Colonic mucosa (tissue), 1 donor: ENCODE measurements around a stretch of chr11.

GRCh38 chr11:119319961-119320221 is 3.0 kb upstream of the MCAM start:
- PRO-cap: no peak

DNA sequence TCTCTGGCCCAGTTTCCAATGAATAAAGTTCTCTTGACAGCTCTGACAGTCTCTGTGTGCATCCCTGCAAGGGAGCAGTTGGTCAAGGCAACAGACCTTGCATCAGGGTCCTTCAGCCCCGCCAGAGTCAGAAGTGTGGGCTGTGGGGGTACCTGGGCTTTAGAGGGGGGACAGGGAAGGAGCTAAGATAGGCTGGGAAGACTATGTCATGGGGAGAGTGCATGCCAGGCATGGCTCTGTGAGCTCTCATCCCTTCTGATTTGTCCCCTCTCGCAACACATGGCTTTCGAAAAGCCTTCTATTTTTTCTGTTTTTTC is 2.9 kb downstream of the RNF26 start:
- PRO-cap: no peak

DNA sequence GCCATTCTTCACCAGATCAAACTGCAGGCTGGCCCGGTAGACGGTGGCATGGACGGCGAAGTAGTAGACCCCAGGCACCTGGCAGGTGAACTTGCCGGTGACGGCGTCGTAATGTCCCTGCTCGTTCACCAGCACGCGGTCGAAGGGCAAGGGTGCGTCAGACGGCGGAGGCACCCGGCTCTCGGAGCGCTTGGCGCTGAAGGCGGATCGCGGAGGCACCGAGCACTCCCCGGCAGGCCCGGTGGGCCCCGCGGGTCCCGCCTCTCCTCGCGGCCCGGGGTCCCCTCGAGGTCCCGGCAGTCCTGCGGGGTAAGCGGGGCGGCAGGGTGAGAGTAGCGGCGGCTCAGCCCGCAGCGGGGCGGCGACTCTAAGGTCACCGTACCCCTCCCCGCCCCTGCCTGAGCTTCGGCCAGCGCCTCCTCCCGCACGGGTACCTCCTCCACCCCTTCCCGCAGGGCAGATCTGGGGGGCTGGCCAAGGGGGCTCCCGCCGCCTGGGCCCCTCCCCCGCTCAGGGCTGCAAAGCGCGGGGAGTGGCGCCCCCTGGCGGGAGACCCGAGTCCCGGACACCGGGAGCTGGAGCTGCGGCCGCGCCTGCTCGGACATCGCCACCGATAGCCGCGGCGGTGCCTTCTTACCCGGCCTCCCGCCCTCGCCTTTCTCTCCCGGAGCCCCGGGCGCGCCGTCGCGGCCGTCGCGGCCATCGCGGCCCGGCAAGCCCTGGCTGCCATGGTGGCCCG is 967 bp downstream of the C1QTNF5 start:
- PRO-cap: bidirectional peak, plus-strand start at position 600 of the sequence, minus-strand start at position 369 of the sequence

- PRO-cap: no peak
These were observed 64.8 kb downstream of the NECTIN1 start for GRCh38 chr11:119664008-119664807.

DNA sequence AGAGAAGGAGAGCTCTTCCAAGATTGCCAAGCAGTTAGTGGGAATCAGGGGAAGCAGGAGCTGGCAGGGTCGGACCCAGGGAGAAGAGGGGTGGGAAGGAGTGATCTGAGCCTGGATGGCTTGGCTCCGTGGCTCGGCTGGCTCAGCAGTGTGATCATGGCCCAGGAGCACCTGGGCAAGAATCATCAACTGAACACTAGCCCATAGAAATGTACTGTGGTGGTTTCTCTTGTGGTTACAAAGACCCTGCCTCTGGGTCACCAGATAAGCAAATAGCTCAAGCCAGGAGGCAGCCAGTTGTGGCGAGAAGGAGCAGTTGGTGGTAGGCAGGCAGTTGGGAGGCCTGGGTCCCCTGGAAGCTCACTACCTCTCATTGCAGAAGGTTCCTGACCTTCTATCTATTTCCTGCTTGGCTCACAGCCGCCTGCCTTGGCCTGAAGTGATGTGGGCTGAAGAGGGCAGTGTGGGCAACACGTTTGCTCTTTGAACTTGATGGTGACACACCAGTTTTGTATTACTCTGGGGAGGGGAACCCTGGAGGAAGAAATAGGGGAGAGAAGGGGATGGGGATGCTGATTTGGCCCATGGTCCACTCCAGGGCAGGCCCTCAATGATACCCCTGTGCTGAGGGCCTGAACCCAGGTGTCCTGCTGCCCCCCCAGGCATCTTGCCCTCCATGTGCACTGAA is 34.7 kb downstream of the NECTIN1 start:
- PRO-cap: no peak

GRCh38 chr11:119722016-119722455 is 7.0 kb downstream of the NECTIN1 start:
- PRO-cap: no peak

- PRO-cap: no peak
These were observed 113.9 kb downstream of the TRIM29 start for GRCh38 chr11:120024084-120024359.

GRCh38 chr11:120168639-120169488 is 31.0 kb upstream of the TRIM29 start:
- PRO-cap: unidirectional peak, minus-strand start at chr11:120169216

DNA sequence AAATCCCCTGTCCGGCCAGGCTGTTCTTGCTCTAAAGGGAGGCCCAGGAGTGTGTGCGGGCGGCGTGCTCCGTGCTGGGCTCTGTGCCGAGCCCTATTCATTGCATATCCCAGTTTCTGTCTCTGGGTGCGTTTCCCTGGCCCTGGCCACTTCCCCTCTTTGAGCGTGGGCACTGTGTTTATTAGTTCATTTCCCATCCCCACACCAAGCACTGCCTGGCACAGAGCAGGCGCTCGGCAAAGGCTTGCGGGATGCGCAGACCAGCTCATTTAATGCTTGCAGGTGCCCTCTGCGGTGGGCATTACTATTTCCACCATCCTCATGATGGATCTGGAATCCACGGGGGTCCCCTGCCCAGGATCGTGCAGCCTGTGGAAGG is 31.6 kb upstream of the TRIM29 start:
- PRO-cap: no peak

GRCh38 chr11:120185052-120186029 is 25.5 kb upstream of the OAF start:
- PRO-cap: bidirectional peak, plus-strand start at chr11:120185296, minus-strand start at chr11:120185157; unidirectional peak, minus-strand start at chr11:120185528

DNA sequence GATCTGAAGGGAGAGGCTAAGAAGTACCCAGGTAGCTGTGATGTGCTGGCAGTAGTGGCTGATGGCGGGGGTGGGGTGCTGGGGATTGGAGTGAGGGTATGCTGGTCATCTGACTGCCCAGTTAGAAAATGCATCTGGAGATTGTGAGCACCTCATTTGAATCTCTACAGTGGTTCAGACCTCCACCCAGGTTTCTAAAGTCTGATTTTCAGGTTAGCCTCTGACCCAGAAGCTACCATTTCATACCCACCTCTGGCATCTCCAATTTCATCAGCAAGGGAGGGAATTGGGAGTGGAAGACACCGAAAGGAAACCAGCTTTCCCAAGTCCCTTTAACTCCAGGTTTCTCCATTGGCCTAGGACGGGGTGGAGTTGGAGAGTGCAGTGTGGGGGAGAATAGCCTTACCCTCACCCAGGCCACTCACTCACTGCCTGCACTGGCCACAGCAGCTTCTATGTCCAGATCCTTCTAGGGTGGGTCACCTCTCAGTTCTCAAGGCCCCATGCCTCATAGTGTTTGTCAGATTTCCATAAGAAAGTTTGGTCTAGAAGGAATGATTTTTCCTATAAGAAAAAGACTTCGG is 2.5 kb downstream of the OAF start:
- PRO-cap: bidirectional peak, plus-strand start at position 51 of the sequence, minus-strand start outside the sequence

DNA sequence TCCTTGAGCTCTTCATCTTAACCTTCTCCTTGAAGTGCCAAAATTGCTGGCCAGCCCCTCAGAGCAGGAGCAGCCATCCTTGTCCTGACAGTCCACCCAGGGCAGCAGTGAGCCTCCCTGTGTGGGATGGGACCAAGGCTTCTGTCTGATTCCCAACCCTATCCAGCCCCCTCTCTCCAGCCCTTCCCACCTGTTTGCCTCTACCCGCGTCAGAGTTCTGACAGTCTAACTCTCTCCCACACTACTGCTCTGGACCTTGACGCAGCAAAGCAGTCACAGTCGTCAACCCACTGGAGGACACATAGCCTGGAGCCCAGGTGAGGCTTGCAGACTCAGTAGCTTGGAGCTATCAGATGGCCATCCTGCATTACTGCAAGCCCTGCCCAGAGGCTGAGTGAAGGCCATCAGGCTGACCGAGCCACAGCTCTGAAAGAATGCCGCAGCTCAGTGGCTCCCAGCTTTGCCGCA is 3.7 kb downstream of the OAF start:
- PRO-cap: no peak

- PRO-cap: no peak
These were observed 8.8 kb downstream of the OAF start for GRCh38 chr11:120219327-120220371.

DNA sequence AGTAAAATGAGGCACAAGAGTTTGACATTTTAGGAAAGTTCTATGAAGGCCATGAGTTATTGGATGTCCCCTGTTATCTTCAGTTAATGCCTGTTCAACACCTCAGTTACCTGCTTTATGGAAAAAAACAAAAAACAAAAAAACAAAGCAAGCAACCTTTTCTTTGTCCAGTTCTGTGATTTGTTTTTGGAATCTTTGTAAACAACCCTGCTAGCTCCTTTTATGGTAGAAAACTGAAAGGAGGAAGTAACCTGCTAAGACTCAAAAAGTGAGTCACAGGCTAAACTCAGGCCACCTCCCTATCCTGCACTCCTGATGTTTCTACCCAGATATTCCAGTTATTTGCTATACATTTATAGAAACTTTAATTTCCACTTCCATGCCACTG is 20.6 kb upstream of the TLCD5 start:
- PRO-cap: unidirectional peak, plus-strand start at position 289 of the sequence

GRCh38 chr11:120310557-120311363 is 14.3 kb upstream of the TLCD5 start:
- PRO-cap: no peak

DNA sequence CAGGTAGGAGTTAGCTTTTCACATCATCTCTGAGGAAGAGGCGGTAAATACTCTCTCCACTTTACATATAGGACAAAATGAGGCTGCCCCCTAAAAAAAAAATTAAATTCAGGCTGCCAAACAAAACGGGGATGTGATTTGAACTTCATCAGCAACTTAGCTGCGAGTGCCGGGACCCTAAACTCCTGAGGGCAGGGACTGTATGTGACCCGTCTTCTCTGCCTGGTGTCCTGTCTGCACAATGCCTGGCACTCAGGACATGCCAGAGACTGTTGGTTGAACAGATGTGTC is 194.7 kb upstream of the TBCEL start:
- PRO-cap: no peak

DNA sequence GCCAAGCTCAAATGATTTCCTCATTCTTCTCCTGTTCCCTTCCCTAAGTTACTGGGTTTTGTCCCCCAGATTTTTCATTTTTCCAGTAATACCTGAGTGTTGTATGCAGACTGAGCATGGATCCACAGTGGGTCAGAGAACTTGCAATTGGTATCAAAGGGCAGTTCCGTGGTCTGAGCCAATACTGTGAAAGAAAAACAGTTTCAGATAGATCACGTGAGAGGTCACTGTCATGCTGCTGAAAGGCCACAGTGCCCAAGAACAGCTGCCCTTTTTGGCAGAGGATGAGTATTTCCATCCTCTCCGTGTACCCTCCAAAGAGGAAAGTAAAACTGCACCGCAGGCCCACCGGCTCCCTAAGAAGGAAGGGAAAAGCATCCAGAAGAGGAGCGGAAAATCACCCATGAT is 73.0 kb upstream of the TBCEL start:
- PRO-cap: no peak

GRCh38 chr11:121246415-121247024 is 46.1 kb upstream of the SC5D start:
- PRO-cap: no peak

DNA sequence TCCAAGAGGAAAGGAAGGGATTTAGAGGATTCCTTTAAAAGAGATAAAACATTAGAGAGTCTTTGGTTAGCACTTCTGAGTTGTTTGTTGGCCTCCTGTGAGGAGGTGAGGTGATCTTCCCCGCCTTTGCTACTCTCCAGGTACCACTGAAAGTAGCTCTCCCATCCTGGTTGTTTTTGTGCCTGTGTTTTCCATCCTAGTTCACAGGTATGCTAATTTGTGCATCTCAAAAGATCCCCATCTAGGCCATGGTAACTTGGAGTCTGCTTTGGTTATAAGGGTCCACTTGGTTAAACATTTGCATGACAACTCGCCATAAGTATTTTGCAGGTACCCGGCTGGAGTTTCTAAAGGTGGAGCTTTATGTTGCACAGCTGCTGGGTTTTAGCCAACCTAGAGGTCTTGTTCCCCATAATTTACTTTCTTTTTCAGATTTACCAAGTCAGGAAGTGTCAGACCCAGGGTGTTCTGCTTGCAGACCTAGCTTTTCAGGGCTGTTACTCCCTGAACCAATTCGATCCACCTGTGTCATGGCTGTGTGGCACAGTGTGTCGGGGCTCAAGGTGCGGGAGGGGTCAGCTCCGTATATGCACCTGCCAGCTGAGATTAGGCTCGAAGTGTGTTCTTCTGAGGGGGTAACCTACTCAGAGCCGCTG is 79.1 kb upstream of the SORL1 start:
- PRO-cap: no peak

- PRO-cap: no peak
These were observed 22.5 kb upstream of the SORL1 start for GRCh38 chr11:121429498-121430040.